ENCODE data around the gene SMIM32.

DNA sequence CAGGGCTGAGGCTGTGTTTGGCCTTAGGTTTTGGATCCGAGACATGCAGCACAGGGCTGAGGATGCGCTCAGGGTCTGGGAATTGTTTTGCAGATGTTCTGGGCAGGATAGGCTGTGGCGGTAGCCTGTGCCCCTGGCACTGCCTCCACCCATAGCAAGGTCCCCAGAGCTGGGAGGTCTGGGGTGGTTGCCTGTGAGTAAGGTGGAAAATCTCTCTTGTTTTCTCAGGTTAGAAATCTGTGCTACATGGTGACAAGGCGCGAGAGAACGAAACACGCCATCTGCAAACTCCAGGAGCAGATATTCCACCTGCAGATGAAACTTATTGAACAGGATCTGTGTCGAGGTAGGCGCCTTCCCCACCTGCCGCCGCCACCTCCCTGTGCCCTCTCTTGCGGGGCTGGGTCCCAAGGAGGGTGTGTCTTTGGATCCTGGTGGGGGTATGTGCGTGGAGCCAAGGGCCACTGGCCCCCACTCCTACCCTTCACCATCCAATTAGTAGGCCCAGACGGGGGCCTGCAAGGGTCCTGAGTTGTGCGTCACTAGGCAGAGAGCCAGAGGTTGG lies 48.0 kb downstream of the JADE2 start:
- PRO-cap, 7 experiments = no peak in any of the 7 experiments
- RAMPAGE, long total RNA, 2 experiments = no peak in any of the 2 experiments

GRCh38 chr5:134873415-134873896 lies 715 bp upstream of the TXNDC15 start:
- PRO-cap, 7 experiments = no peak in any of the 7 experiments
- RAMPAGE, long total RNA, 2 experiments = no peak in any of the 2 experiments

DNA sequence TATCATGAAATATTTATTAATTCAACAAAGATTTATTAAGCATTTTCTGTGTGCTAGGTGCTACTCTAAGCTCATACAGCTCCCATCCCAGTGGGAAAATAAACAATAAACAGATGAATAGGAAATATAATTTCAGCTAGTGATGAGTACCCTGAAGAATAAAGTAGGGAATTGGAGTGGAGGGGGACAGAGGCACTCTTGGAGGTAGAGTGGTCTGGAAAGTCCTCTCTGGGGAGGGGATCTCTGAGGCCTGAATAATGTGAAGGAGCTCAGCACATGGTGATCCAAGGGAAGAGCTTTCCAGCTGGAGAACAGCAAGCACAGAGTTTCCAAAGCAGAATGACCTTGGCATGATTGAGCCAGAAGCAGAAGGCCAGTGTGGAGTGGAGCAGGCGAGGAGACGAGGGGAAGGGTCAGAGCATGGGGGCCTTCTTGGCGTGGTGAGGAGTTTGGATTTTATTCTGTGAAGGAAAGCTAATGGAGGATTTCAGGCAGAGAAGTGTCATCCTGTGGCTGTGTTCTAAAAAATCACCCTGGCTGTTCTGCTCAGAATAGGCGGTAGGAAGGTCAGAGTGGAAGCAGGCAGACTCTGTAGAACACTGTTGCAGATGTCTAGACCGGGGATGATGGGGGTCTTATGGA lies 8.3 kb downstream of the PCBD2 start:
- PRO-cap, 7 experiments = peak in 2 of 7 experiments; most common plus-strand start position 362 of the sequence (in 2); most common minus-strand start position 341 of the sequence (in 2)
- RAMPAGE, long total RNA, 2 experiments = no peak in any of the 2 experiments

DNA sequence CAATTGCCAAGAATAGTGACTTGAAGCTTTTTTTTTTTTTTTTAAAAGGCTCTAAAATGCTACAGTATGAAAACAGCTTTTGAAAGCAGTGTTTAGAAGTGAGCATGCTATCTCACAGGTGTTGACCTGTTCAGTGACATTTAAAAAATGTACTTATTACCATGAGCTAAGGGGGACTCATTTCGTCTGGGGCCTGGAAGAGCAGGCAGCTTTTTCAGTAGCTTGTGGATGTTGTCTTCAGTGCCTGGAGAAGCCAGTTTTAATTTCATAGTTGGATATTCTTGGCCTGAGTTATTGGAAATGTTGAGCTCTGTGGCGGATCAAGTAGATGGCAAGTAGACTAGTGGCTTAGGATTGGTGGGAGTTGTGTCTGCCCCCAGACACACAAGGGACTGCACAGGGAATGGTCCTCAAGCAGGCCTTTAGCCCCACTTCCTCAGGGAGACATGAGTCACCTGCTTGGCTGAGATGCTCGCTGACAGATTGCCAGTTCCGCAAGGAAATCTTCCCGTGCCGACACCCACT lies 19.0 kb upstream of the CATSPER3 start:
- PRO-cap, 7 experiments = no peak in any of the 7 experiments
- RAMPAGE, long total RNA, 2 experiments = no peak in any of the 2 experiments

DNA sequence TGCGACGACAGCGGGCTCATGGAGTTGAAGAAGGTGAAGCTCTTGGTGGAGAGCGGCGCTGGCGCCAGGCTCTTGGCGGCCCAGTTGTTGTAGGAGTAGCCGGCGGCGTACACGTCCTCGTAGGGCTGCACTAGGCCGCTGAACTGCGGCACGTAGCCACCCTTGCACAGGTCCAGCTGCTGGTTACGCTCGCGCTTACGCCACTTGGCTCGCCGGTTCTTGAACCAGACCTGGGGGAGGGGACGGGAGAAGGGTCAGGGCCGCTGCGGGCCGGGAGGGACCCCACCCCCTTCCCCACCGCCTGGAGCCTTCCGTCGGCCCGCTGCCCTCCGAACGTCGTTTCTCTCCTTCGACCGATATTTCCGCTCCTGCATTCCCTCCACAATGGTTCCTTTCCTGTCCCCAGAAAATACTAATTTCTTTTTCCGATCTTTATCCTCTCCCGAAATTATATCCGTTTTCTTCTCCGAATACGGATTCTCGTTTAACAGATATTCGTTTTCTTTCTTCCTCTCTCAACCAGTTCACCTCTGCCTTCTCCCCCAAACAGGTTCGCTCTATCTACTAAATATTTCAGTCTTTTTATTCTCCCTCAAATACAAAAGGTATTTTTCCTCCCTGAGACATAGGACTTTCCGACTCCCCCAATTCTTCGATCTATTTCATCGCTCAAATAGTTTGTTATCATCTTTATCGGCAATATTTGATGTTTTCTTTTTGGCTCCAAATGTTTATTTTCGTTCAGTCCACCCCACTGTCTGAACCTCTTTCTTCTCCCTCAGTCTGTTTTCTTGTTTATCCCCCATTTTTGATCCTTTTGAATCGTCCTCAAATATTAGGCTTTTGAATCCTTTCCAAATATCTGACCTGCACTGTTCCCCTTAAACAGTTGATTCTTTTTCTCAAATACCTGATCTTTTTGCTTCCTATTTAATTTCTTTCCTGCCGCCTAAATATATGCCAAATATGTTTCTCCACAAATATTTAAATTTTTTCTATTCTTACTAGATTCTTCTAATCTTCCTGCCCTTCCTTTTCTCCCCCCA lies 4.6 kb downstream of the PITX1 start:
- PRO-cap, 7 experiments = no peak in any of the 7 experiments
- RAMPAGE, long total RNA, 2 experiments = no peak in any of the 2 experiments

DNA sequence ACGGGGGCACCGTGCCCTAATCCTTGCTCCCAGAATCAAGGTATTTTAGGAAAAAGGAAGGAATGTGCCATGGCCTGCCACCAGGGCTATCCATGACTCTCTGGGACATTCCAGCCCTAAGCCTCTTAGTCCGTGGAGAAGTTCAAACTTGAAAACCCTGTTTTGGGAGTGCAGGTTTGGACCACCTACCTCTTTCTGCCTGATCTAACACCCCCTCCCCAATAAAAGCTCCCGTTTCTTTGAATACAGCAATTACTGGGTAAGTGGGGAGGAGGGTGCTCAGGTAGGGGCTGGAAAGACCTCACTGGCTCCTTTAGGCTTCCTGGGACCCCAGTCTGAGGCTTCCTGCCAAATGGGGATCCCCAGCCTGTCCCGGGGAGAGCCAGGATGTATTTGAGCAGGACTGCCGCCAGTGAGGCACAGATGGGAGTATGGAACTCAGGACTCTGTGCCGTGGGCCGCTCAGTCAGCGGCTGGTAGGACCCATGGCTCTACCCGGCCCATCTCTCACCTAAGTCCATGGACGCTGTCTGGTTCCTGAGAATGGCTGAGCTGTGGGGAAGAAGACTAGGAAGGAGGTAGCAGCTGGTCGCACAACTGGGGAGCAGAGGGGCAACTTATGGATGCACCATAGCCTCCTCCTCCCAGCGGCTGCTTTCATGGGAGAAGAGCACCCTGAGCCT lies 3.7 kb upstream of the PITX1 start:
- PRO-cap, 7 experiments = no peak in any of the 7 experiments
- RAMPAGE, long total RNA, 2 experiments = no peak in any of the 2 experiments

DNA sequence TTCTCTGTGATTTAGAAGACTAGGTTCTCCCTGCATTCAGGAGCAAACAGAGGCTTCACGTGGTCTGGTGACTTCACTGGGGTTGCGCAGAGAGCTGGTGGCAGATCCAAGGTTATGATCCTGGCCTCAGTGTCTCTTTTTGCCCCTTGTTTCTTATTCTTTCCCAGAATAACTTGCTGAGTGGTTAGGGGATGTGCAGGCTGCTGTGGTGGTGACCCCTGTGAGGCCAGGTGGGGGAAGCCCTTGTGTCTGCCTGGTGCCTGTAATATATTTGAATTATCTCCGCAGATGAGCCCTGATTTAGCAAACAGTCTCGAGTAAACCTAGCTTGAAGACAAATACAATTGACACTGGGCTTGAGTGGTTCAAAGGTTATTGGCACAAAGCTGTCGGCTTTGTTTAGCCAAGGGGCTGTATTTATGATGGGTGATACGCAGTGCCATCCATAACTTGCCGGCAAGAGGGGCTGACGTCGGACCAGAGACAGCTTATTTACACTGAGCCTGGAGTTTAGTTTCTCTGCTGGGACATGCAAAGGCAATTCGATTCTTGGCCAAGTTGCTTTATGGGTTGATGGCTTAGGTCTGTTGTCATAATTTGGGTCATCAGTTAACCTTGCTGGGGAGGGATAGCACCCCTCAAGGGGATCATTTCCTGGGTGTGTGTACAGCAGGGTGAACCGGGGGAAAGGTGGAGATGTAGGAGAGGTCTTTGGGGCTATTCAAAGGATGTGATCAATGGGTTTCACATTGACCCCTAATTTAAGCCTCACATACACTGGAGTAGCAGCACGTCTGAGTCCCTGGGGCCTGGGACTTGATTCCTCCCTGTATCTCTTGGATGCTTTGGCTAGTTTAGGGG lies 20.0 kb upstream of the PITX1 start:
- PRO-cap, 7 experiments = no peak in any of the 7 experiments
- RAMPAGE, long total RNA, 2 experiments = no peak in any of the 2 experiments

DNA sequence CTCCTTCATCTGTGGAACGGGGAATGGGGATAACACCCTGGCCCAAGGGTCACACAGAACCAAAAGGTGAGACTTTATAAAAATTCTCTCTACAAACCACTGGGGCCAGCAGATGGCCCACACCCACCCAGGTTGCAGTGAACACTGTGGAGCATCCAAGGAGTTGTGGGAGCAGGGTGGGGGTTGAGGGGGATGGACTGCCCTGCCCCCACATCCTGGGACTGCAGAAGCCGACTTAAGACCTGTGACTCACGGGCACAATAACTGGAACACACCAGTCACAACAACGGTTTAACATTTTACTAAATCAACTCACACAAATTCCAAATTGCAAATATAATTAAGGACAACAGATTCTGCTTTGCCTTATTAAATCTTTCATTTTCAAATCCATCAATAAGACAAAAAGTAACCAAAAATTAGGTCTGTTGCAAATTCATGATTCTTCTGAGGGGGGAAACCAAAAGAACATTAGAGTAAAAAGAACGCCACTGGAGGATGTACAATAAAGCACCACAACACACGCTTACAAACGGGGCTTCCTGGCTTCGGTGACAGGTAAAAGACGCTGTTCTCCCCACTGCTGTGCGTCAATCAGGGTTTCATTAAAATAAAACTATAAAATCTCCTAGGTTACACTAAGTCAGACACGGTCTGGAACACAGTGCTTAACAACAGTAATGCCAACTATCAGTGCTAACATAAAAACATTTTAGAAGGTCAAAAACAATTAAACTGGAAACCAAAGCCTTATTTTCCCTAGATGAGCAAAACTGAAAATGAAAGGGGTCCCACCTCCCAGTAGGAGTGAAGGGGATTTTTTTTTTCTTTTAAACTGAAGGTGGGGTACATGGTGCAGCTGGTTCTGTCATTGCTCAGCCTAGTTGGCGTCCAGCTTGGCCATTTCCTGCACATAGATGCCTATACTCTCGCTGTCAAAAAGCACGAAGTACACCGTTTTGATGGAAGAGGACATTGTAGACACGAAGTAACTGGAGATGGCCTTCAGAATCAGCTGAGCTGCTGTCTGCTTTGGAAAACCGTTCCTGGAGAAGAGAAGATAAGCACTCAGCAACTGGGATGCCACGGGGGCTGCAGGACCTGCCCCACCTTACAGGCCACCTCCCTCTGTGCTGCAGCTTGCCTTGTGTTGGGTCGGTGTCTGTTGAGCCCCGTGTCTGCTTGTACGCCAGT lies 64.5 kb downstream of the MACROH2A1 start:
- PRO-cap, 7 experiments = no peak in any of the 7 experiments
- RAMPAGE, long total RNA, 2 experiments = no peak in any of the 2 experiments

GRCh38 chr5:135571033-135571702 lies 7.6 kb downstream of the CXCL14 start:
- PRO-cap, 7 experiments = no peak in any of the 7 experiments
- RAMPAGE, long total RNA, 2 experiments = no peak in any of the 2 experiments

GRCh38 chr5:135999300-136000030 lies 29.3 kb upstream of the TGFBI start:
- PRO-cap, 7 experiments = no peak in any of the 7 experiments
- RAMPAGE, long total RNA, 2 experiments = no peak in any of the 2 experiments

DNA sequence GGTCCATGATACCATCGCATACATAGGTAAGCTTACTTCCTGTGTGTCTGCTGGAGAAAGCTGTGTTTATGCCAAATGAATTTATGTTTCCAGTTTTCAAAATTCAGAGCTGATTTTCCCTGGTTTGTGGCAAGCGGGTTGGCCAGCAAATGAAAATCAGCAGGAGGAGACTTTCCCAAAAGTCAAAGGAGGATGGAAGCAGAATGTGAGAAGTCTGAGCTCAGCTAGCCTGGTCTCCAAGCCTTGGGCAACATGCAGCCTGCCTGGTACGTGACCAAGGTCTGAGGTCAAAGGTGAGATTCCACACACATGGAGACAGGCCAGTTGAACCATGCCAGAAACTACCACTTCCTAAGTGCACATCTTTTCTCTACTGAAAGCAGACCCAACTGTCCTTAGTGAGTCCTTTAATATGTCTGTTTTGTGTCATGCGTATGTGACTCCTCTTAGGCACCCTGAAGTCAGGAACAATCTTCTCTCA lies 10.0 kb upstream of the TGFBI start:
- PRO-cap, 7 experiments = no peak in any of the 7 experiments
- RAMPAGE, long total RNA, 2 experiments = no peak in any of the 2 experiments

GRCh38 chr5:136043684-136044554 lies 15.1 kb downstream of the TGFBI start:
- PRO-cap, 7 experiments = no peak in any of the 7 experiments
- RAMPAGE, long total RNA, 2 experiments = no peak in any of the 2 experiments

- PRO-cap, 7 experiments = no peak in any of the 7 experiments
- RAMPAGE, long total RNA, 2 experiments = no peak in any of the 2 experiments
Measured at GRCh38 chr5:136053230-136054372, 24.8 kb downstream of the TGFBI start.

DNA sequence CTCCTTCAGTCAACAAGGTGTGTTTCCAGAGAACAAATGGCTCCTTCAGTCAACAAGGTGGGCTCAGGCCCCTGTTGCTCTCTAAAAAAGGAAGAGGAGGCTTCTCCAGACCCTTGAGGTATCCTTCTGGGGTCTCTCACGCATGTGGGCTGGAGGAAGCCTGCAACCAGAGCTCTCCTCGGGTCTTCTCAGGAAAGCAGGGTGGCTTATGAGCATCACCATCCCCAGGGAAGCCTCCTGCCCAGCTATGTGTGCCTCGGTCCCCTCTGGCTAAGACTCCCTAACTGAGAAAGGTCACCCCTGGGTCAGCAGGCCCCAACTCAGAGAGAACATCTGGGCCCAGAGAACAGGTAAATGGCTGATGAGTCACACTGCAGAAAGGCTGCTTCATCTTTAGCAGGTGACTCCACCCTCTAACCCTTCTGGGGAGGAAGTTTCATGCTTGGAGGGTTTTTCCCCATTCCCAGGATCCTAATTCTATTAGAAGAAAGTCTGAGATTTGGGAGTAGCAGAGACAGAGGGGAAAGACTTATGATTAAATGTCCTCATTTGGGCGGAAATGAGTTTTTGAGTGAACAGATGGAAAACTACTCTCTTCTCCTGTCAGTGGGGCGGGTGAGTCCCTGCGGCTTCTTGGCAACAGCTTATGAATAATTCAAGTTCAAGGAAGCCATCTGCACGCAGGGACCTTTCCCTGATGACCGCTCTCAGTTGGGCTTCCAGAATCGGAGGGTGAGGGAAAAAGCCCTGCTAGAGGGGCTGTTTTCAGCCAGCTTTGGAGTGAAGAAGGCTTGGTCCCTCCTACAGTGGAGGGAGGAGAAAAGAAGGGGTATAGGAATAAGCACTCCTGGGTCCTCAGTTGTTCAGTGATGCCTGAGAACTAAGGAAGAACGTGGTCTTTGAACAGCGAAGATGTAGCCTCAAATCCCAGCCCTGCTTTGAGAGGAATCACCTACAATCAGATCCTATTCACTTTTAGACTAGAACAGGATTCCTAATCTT lies 42.0 kb downstream of the TGFBI start:
- PRO-cap, 7 experiments = no peak in any of the 7 experiments
- RAMPAGE, long total RNA, 2 experiments = no peak in any of the 2 experiments

GRCh38 chr5:136106533-136106732 lies 26.2 kb upstream of the SMAD5 start:
- PRO-cap, 7 experiments = no peak in any of the 7 experiments
- RAMPAGE, long total RNA, 2 experiments = no peak in any of the 2 experiments

DNA sequence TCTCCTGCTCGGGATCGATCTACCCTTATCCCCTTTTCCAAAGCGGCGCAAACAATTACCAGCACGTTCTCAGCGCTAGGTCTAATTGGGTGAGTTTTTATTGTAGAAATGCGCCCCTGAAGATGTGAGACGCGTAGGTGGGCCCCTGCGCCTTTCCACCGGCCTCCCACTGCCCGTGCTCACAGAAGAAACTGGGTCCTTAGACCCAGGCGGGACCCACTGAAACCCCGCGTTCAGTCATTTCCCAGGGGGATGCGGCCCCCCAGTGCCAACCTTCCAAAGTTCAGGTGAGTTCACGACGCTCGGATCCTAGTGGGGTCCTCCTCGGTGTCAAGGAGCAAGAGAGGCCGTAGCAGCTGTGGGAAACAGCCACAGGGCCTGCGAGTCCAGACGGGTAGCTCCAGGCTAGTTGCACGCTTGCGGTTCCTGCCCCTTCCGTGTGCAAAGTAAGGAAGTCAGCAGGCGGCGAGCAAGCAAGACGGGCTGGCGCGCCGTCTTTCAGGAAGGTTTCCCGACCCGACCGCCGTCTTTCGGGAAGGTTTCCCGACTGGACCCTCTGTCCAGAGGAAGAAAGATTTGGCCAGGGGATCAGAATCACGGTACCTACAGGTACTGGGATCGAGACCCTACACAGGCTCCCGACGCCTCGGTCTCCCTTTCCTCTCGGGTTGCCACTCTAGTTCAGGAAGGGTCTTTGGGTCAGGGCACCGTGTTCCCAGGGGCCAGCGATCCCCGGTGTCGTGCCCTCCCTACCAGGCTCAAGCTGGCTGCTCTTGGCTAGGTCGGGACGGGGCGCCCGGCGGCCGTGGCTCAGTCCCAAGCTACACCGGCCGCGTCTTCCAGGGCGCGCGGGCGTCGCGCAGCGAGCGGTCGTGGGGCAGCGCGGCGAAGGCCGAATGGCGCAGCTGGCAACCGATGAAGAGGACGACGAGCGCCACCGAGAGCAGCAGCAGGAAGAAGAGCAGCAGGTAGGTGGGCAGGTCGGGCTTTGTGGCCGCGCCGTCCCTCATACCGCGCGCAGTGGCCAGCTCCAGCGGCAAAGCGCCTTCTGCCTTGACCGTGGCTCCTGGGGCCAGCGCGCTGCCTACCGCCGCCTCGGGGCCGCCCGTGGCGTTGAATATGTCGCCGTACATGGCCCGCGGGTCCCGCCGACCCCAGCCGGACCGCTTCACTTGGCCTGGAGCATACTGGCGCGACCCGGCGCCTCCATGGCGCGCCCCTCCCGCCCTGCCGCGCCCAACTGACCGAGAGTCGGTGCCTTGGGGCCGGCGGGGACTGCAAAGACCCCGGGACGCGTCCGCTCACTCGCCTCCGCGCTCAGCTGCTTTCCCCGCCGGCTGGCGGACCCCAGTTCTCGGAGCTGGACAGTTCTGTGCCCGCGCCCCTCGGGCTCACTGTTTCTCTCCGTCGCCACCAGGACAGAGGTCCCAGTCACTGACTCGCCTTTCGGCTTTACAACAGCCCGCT lies 1.0 kb downstream of the SMIM32 start:
- PRO-cap, 7 experiments = no peak in any of the 7 experiments
- RAMPAGE, long total RNA, 2 experiments = no peak in any of the 2 experiments

DNA sequence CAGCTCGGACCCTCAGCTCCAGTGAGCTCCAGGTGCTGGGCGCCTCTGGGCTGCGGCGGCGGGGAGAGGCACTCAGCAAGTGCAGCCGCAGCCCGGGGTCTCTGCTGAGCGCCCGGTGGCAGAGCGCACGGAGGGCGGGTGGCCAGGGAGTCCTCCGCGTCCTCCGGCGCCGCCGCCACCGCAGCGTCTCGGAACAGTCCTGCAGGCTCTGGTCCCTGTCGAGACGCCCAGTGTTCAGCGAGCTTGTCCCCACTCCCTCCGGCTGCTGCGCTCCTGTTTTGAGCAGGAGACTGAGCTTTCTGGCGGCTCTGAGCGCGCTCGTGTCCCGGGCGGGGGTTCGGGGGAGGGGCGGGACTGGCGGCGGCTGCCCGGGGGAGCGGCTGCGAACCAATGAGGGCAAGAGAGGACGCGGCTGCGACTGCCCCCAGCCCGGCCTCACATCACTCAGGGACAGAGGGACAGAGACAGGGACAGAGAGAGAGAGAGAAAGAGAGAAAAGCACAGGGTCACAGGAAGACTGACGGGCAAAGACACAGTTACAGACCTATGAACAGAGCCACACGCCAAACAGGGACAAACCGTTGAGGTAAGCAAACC lies at the start of gene SMIM32:
Gene SMIM32 (minus strand): TSS at position 304 of the 597 bp plus-strand sequence.
- PRO-cap, 7 experiments = no peak in any of the 7 experiments
- RAMPAGE, long total RNA, 2 experiments = no peak in any of the 2 experiments

- PRO-cap, 7 experiments = no peak in any of the 7 experiments
- RAMPAGE, long total RNA, 2 experiments = no peak in any of the 2 experiments
Measured at GRCh38 chr5:137063256-137063680, 435.9 kb downstream of the SPOCK1 start.

DNA sequence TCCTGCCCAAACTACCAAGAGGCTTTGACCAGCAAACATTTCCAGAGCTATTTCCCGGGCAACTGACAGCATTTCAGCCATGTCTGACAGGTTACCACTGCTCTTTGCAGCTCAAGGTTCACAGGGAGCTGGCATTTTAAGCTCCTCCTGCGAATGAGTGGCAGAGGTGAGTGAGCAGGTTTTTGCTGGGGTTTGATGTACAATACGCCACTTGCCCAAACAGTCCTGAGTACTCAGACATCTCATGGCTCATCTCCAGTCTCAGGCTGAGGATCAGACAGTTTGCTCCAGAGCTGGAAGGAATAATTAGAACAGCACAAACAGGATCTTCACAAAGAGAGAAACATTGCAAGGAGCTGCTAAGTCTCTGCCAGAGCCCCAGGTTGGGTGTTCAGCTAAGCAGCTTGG lies 390.2 kb downstream of the SPOCK1 start:
- PRO-cap, 7 experiments = peak in 3 of 7 experiments; most common minus-strand start position 155 of the sequence (in 3)
- RAMPAGE, long total RNA, 2 experiments = no peak in any of the 2 experiments

GRCh38 chr5:137187177-137187558 lies 312.0 kb downstream of the SPOCK1 start:
- PRO-cap, 7 experiments = no peak in any of the 7 experiments
- RAMPAGE, long total RNA, 2 experiments = no peak in any of the 2 experiments

All from ovary (tissue), 7 donors.